ENCODE measurements around a stretch of chr5.

DNA sequence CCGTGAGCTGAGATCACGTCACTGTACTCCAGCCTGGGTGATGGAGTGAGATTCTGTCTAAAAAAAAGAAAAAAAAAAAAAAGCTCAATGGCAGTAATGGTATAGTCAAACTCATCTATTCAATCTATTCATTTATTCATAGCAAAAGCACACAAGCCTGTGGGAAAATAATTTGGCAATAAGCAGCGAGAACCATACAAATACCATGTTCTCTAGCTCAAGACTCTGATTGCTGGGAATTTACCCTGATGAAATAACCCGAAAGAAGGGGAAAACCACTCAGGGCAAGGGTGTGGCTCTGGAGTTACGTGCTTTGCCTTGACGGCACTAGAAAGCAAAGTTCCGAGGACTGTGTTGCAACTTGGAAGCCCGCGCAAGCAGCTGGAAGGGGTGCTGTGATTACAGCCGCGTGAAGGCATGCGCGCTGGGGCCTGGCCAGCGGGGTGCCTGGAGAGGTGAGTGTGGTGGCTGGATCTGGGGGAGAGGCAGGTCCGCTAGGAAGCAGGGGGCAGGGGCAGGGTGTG lies 52.7 kb upstream of the CNOT6 start:
- PRO-cap: no peak

DNA sequence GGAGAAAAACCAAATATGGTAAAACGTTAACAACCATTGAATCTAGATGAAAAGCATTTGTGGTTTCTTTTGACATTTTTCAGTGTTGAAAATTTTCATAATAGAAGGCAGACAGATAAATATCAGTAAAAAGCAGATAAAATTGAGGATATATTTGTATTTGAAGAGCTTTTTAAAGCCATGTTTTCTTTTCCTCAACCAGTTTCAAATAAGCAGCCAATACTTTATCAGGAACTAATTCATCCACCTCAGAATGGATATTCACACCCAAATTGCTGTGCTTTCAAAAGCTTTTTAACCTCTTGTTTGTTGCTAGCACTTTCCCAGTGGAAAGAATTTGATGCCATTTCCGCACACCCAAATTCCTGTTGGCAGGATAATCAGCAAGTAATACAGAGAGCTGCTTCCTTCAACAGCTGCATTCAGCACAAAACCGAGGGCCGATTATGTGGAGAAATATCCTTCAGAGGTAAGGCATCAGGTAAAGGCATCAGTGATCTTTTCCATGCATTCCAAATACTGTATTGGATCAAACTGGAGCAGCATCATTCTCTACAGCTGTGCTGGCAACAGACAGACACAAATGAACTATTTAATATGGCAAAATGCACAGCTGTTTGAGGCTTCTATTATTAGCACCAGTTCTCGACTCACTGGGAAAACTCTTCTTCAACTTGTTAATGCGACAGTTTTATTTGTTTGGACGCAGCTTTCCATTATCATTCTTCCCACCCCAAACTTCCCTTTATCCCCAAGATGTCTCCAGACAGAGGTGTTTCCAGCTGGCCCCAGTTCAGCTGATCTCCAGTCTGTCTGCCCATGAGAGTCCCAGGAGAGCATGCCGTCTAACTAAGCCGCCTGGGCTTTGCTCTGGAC lies 22.1 kb upstream of the MGAT1 start:
- PRO-cap: no peak

DNA sequence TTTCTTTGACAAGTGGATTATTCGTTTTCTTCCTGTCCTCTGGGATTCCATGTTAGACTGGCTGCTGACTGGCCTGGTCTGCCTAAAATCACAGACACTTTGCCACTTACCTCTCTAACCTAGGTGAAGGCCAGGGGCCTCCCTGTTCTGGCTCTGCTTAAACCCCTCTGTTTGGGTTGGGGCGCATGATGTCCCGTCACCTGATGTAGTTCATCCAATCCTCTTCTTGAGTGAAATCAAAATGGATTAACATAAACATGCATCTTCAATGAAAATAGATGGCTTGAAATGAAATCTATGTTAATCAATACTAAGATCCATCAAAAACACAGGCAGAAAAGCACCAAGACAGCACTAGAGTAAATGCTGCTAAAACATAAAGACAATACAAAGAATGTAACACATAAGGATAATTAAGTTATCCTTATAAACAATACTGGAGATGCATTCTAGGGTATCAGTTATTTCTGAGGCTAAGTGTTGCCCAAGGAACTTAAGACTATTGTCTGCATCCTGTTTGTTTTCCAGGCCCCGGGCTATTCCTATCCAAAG lies 5.0 kb downstream of the ZFP62 start:
- PRO-cap: no peak

DNA sequence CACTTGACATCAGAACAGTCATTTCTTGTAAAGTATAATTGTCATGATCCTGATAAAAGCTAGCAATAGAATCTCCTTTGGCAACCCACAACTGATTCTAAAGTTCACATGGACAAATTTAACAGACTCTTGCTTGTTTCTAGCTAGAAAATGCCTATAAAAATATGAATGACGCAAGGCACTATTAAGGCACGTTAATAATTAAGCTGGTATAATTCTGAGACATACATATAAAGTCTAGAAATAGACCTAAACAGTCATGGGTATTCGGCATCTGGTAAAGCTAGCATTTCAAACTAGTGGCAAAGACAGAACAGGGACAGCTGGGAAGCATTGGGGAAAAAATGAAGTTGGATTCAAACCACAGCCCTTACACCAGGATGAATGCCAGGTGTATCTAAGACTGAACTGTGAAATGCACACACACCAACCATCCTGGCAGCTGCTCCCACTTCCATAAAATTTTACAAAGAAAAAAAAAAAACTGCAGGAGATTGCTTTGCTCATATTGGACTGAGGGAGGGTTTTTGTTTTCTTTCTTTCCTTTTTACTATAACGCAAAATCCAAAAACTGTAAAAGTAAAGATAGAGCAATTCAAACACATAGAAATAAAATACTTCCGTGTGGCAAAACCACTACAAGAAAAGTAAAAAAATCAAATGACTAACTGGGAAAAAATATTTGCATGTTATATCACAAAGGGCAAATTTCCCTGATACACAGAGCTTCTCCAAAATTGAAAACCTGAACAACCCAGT lies 5.3 kb upstream of the ZFP62 start:
- PRO-cap: bidirectional peak, plus-strand start at position 260 of the sequence, minus-strand start at position 99 of the sequence

- PRO-cap: no peak
These were observed 12.2 kb downstream of the BTNL8 start for GRCh38 chr5:180910952-180911732.

- PRO-cap: no peak
These were observed 2.9 kb upstream of the BTNL9 start for GRCh38 chr5:181037169-181037584.

DNA sequence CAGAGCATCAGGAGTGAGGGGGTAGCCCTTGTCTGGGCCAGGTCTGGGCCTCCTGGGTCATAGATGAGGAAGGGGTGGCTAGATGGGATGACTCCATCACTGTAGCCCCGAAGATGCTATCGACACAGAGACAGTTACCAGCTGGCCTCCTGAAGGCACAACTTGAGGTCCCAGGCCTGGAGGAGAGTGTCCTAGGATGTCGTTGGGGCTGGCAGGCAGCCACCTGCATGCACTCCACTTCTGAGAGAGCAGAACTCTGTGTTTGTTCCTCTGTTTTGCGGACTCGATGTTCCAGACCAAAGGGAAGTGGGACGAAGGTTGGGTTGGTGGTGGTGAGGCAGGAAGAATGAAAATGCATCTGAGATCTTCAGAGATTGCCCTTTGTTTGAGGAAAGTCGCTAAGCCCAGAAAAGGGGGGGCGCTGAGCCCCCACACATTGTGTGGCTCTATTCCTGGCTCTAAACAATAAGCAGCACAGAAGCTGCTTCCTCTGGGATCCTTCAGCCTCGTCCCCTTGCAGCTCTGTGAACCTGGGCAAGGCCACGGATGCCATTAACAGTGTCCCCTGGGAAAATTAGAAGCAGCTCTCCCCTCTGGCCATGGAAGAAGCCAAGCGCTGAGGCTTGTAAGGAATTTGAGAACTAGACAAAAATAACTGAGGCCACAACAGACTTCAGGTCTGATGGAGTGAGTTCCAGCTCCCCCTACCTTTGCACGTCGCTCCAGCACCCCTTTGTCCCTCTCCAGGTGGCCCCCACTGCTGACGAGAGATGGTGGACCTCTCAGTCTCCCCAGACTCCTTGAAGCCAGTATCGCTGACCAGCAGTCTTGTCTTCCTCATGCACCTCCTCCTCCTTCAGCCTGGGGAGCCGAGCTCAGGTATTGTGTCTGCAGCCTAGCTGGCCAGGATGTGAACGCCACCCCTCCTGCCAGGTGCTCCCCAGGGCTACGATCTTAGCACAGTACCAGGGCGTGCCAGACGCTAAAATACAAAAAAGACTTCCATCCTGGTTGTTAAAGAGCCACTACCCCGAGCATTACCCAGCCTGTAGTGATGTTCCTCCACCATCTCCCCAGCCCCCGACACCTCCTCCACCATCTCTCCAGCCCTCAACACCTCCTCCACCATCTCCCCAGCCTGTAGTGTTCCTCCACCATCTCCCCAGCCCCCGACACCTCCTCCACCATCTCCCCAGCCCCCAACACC lies 5.1 kb downstream of the BTNL9 start:
- PRO-cap: no peak

GRCh38 chr5:181066278-181066559 lies 26.2 kb downstream of the BTNL9 start:
- PRO-cap: no peak

DNA sequence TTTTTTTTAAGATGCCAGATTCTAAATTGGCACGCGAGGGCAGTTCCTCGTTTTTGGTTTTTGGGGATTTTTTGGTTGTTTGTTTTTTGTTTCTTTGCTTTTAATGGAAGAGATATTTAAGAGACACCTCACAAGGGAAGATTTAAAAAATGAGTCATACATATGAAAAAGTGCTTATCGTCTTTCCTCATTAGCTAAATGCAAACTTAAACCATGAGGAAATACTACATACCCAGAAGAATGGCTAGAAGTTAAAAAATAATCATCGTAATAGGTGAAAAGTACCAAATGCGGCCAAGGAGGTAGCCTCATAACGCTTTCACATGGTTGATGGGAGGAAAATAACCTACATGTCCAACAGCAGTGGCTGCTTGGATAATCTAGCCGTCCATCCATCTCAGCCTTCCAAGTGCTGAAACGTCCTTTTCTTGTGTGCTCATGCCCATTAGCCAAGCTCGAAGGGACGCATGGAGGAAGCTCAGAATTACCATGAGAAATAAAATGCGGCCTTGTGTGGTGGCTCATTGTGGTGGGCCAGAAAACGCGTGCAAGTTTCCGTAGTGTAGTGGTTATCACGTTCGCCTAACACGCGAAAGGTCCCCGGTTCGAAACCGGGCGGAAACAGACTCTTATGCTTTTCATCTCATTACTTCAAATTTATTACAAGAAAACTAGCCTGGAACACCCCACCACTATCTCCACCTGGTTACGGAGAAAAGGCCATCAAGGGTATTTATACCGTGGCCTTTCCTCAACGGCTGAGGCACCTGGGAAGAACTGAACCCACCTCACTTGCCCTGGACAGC lies 21.9 kb downstream of the OR2V2 start:
- PRO-cap: no peak

- PRO-cap: no peak
These were observed 26.6 kb downstream of the OR2V2 start for GRCh38 chr5:181174014-181174419.

DNA sequence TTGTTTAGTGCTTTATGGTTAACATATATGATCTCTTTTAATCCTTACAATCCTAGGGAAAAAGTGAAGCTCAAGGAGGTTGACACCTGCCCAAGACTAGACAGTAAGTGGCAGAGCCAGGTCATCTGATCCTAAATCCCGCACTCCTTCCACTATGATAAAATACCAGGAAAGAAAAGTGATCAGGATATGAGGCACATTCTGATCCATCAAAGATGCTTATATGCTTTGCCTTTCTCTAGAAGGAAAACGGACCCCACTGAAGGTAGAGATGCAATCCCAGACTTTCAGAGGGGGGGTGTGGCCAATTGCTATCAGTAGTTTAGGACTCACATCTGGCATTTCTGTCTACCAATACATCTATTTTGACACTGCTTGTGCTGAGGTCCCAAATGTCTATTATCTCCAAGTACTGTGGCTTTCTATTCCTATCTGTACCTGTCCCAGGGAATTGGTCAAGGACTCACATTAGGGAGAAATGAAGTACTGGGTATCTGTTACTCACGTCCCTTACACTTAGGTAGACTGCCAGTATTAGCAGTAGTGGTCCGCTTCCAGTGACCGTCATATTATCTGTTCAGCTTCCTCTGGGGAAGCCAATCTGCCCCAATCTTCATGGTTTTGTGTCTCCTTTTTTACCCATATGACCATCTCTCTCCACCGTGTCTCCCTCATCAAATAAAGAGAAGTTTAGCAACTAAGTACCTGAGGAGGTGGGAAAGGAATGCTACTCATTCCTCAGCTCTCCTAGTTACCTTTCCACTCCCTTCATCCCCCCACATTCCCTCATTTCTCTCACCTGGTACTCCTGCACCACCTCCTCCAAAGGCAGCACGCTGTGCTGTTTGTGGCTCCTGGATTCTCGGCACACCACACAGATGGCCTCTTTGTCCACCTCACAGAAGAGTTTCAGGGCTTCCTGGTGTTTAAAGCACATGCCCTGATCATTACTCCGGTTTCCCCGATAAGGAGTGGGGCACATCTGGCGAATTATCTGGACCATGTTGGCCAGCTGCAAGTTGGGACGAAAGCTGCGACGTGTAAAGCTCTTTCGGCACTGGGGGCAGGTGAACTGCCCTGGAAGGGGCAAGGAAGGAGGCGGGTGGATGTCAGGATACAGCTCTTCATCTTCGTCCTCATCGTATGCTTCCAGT lies 1.4 kb downstream of the TRIM52 start:
- PRO-cap: no peak

GRCh38 chr5:181265518-181265814 lies 4.5 kb upstream of the TRIM52 start:
- PRO-cap: no peak

GRCh38 chr5:181280880-181282097 lies 20.3 kb upstream of the TRIM52 start:
- PRO-cap: no peak